Skeletal muscle satellite cell (primary cell): ENCODE measurements around a stretch of chr2.

DNA sequence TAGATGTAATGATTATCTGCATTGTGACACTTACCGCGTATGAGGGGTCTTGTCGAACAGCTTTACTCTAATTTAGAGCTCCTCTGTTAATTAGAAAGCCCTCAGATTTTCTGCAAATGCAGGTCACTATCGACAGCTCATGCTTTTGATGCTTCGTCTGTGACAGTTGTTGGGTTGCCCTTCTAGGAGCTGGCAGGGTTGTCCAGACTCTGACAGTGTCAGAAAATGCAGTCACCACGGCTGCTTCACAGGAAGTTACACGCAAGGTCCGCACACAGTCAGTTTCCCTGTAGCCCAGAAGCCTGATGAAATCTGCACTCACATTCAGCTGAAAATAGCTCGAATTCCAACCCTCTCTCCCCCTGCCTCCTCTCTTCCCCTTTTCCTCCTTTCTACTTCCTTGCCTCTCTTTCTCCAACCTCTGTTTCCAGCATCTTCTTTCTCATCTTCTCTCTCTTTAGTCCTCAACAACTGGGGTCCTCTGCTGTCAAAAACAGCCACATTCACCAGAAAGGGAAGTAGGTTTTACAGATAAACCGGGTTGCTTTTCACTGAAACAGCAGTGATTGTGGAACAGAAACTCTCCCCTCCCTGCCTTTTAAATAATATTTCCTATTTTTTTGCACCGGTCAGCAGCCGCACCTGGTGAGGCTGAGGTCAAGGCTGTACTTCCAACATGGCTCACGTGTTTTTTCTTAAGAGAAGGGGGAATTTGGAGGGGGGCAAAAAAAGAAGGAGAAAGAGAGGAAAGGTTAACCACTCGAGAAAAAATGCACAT lies 69.3 kb downstream of the BCL11A start:
- CAGE, long polyA plus RNA: no peak

GRCh38 chr2:60516335-60516766 lies 37.1 kb downstream of the BCL11A start:
- CAGE, long polyA plus RNA: no peak

- CAGE, long polyA plus RNA: no peak
Measured at GRCh38 chr2:60519287-60519556, 34.2 kb downstream of the BCL11A start.

DNA sequence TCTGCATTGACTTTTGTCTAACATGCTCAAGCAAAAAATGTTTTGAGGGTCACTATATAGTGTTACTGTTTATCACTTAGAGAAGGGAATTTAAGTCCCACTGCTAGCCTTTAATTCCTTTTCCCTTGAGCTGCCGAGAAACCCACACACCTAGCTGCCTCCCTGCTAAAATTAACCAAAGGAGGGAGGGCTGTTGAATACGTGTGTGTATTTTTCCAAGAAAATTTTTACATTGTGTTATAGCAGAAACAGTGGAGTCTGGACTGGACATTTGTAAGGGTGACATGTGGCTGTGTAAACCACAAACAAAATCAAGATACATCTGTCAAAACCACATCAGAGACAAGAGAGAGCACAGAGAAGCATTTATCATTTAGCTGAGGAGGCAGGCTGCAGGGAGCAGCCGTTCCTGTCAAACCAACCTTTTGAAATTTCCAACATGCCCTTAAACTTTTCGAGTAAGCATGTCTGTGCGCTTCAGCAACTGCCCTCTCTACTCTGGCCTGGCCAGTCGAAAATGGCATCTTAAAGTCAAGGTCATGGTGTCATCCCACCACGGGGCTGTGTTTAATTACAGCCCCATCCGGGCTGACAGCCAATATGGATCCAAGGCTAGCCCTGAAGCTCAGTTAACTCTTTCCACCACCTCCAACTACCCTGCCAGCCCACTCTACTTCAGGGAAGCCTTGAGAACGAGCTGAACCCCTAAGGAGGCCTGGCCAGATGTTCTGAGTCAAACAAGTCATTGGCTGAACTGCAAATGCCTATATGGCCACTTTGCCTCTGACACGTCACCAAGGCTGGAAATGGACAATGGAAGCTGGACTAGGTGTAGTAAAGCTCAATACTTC lies 8.4 kb downstream of the BCL11A start:
- CAGE, long polyA plus RNA: no peak

DNA sequence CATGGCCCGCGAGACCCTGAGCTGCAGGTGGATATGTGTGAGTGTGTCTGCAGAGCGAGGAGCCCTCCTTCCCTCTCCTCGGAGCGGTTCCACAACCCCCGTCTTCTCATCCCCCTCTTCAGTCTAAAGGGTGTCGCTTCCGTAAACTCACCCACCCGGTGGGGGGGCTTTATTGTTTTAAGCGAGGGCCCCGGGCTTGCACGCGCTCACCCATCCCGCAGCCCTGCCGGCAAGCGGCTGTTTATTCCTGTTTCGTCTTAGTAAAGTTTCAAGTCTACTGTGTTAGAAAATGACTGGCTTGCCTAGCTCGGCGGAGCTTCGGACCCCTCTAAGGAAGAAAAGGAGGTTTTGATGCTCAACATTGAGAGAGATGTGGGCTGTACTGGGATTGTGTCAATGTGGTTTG lies 2.0 kb upstream of the BCL11A start:
- CAGE, long polyA plus RNA: no peak

GRCh38 chr2:60804396-60804864 lies 48.4 kb downstream of the PAPOLG start:
- CAGE, long polyA plus RNA: no peak

DNA sequence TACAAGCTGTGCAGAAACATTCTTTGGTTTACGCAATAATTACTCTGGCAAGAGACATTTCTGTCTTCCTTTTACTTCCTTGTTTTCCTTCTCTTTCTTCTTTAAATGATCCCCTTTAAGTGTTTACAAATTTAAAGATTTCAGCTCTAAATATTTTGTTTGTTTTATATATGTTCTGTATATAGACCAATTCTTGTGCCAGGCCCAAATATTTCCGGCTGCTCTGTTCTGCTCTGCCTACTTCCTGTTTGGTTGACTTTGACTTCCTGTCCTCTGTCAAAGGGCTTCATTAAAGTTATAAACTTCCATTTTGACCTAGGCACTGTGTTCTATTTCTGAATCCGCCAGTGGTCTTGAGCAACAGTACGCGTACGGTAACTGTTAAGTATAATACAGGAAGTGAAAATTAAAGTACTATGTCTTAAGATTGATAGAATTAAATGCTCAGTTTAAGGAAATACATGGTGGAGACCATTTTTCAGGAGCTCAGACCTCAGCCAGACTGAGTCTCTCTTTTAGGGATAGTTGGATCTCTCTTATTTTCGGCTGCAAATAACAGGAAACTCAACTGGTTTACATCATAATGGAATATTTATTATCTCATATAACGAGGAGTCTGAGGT lies 13.5 kb upstream of the REL start:
- CAGE, long polyA plus RNA: no peak

- CAGE, long polyA plus RNA: no peak
Measured at GRCh38 chr2:60873430-60873749, 8.0 kb upstream of the REL start.

GRCh38 chr2:60882756-60884043 lies 1.8 kb downstream of the REL start:
- CAGE, long polyA plus RNA: no peak

DNA sequence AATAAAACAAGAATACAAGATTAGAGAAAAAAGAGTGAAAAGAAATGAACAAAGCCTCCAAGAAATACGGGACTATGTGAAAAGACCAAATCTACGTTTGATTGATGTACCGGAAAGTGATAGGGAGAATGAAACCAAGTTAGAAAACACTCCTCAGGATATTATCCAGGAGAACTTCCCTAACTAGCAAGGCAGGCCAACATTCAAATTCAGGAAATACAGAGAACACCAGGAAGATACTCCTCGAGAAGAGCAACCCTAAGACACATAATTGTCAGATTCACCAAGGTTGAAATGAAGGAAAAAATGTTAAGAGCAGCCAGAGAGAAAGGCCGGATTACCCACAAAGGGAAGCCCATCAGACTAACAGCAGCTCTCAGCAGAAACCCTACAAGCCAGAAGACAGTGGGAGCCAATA lies 18.0 kb upstream of the PUS10 start:
- CAGE, long polyA plus RNA: no peak

DNA sequence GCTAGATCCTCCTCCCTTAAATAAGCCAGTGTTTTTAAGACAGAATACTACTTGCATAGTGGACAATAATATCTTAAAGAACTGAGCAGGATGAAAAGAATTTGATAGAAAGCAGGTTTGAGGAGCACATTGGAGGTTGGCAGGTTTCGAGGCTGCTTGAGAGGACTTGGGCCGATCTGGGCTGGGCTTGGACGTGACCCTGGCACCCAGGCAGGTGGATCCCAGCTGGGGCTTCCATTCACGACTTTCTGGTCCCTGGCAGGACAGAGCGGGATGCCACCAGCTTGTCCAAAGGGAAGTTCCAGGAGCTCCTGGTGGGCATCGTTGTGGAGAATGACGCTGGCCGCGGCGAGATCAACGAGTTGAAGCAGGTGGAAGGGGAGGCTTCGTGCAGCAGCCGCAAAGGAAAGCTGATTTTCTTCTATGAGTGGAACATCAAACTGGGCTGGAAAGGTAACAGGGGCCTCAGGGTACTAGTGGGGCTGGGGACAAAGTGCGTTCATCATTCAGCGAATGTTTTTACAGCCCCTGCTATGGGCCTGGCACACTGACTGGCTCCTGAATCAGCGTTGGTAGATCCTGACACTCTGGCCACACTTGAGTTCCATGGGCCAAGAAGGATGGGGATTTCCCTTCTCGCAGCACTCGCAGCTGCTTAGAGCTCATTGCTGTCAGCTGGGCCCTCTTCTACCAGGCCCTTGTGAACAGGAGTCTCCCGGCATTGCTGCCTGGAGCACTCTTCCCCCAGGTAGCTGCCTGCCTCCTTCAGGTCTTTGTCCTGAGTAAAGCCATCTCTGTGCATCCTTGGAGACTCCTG lies 16.9 kb downstream of the C2orf74 start:
- CAGE, long polyA plus RNA: no peak

DNA sequence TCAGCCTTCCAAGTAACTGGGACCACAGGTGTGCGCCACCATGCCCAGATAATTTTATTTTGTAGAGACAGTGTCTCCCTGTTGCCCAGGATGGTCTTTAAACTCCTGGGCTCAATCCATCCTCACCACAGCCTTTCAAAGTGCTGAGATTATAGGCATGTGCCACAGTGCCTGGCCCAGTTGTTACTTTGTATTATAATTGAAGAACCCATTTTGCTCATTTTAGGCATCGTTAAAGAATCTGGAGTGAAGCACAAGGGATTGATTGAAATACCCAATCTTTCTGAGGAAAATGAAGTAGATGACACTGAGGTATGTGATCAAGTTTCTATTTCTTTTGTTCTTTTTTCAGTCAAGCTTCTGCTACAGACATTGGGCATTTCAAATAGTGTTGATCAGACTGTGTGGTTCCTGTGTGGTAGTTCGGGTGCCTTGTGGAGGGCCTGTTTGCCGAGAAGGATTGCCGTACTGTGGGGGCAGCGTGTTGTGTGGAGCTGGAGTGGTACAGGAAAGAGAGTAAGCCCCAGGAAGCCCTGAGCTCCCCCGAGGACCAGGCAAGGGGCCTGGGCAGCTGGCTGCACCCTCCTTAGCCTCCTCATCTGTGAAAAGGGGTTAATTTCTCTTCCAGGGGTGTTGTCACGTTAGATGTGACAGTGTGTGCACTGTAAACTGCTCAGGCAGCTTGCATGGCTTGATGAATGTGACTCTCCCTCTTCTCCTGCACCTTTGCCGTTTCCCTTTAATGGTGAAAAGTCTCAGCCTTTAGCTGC lies 19.3 kb downstream of the C2orf74 start:
- CAGE, long polyA plus RNA: no peak

GRCh38 chr2:61470461-61470974 lies 369 bp downstream of the USP34 start:
- CAGE, long polyA plus RNA: no peak

DNA sequence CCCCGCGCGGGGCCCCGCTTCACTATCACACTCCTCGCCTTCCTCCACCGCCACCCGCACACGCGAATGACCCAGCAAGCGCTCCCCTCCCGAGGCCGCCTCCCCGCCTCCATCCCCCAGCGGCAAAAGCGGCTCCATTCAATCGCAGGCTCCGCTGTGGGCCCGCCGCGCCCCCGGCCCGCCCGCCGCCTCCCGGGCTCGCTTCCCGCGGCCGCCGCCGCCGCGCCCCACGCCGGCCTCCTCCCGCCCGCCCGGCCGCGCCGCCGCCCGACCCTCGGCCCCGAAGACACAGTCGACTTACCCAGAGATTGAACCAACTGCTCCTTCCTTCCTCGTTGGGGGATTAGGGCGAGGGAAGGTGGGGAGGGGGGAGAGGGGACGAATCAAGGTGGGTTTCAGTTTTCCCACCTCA lies 889 bp downstream of the XPO1 start:
- CAGE, long polyA plus RNA: no peak

DNA sequence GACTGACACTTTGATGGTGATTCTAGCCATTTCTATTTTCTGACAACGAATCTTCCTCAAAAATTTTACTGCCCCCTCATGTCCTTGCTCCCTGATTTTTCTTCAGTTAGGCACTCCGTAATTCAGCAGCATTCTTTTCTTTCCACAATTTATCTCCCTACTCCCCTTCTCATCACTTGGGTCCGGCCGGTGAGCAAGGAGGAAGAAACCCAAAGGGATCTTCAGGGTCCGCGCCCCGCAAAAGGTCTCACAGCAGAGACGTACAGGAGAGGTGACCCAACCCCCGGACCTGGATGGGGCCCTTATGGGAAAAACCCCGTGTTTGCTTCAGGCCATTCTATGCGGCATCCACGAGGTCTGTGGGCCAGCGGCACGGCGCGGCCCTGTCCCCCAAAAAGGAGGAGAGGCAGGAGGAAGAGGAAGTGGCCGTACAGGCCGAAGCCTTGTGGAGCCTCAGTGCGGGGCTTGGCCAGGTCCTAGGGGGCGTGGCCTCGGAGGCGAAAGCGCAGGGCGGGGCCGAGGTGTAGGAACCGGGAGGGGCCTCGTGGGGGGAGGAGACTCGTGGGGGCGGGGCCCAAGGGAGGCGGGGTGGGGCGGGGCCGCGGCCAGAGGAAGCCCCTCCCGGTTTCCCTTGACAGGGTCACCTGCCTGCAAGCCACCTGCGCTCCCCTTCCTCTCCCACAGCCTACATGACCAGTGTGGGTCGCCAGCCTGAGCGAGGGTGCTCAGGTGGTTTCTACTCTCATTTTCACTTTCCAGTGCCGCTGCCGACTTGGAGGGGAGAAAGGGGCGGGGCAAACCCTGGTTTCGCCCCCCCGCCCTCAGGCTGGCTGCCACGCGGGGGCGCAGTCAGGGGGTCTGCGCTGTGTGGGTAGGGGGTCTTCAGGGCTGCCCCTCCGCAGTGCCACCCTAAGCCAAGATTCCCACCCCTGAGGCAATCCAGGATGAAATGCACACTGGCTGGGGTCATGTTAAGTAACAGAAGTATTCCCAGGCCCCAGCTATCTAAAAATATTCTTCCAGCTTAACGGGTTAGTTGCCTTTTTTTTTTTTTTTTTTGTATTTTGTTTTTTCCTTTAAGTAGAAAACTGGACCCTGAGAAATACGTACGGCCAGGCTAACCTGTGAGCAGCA lies 156.5 kb upstream of the XPO1 start:
- CAGE, long polyA plus RNA: no peak

GRCh38 chr2:62304497-62305422 lies 108.8 kb downstream of the B3GNT2 start:
- CAGE, long polyA plus RNA: no peak

GRCh38 chr2:62411320-62412026 lies 94.5 kb downstream of the TMEM17 start:
- CAGE, long polyA plus RNA: no peak

GRCh38 chr2:62450436-62451447 lies 55.3 kb downstream of the TMEM17 start:
- CAGE, long polyA plus RNA: no peak

- CAGE, long polyA plus RNA: no peak
Measured at GRCh38 chr2:62540208-62540640, 34.2 kb upstream of the TMEM17 start.

DNA sequence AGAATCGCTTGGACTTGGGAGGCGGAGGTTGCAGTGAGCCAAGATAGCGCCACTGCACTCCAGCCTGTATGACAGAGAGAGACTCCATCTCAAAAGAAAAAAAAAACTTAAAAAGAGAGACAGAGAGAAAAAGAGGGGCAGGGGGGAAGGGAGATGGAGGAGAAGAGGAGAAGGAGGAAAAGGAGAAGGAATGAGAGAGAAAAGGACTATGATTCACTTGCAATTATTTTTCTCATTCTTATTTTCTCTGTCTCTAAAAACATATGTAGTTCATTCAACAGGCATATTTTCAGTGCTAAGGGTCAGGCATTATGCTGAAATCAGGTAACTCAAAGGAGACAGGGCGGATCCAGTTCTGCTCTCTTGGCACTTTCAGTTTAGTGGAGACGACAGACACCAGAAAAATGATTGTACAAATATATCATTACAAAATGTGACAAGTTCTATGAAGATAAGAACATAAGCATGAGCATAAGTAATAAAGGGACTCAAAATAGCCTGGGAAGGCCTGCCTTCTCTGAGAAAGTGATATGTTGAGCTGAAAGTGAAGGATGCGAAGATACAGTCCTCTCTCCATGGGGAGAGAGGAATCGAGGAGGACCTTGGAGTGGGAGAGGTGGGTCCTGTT lies 58.4 kb upstream of the TMEM17 start:
- CAGE, long polyA plus RNA: no peak